Esophagus muscularis mucosa (tissue), 4 donors: ENCODE results near the genes OTOA and POLR3E.

GRCh38 chr16:21283275-21284228 is 5.5 kb upstream of the CRYM start:
- PRO-cap, result no peak
- RAMPAGE, long total RNA, 4 experiments, result no peak in any of the 4 experiments

DNA sequence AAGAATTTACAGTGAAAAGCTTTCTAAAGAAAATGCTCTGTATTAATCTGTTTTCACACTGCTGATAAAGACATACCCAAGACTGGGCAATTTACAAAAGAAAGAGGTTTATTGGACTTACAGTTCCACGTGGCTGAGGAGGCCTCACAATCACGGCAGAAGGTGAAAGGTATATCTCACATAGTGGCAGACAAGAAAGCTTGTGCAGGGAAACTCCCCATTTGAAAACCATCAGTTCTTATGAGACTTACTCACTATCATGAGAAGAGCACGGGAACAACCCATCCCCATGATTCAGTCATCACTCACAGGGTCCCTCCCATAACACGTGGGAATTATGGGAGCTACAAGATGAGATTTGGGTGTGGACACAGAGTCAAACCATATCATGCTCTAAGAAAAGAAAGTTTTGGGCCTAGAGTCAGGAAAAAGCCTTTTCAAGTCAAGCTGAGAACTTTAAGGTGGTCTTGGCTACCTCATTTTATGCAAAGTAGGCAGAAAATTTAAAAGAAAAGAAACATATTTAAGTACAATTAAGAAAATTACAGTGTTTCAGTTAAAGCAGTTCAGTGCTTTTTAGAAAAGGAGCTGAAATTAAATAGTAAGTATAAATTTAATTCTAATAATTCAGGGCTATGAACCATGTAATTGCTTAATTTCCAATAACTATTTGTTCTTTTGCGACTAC is 24.9 kb upstream of the CRYM start:
- PRO-cap, result unidirectional peak, minus-strand start at position 233 of the sequence
- RAMPAGE, long total RNA, 4 experiments, result no peak in any of the 4 experiments

DNA sequence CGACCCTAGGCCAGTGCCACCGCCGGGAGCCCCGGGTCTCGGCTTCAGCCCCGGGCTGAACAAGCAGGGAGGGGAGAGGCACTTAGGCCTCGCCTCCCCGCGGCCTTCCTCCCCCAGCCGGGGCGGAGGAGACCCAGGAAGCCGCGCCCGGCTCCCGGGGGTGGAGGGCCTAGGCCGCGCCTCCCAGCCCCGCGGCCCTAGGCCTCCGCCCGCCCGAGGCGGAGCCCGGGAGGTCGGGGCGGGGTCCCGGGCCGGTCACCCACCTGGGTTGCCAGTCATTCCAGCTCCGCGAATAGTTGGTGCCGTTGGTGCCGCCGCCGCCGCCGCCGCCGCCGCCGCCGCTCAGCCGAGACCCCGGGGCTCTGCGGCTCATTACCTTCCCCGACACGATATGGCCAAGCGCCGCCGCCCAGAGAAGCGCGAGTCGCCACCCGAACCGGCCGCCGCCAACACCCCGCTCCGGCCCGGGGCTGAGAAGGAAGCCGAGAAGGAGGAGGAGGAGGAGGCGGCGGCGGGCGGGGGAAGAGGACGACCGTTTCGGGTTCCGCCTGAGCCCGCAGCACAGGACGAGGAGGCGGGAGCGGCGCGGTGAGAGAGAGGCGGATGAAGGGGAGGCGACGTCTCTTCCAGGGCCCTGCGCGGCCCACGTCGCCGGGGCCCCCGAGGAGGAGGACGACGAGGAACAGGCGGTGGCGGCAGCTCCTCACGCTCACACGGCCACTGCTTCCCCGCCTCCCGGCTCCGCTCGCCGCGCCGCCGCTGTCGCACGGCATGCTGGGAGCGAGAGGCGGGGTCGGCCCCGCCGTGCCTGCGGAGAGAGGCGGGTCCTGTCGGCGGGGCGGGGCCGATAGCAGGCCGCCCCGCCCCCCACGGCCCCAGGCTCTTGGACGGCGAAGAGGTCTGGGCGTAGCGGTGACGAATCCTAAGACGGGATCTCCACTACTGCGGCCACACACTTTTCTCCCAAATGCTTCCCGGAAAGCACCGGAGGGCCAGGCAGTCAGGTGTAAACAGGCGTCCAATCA is 97.6 kb upstream of the METTL9 start:
- PRO-cap, result unidirectional peak, plus-strand start at position 136 of the sequence; bidirectional peak, plus-strand start at position 295 of the sequence, minus-strand start at position 171 of the sequence; unidirectional peak, minus-strand start at position 453 of the sequence; bidirectional peak, plus-strand start at position 925 of the sequence, minus-strand start at position 747 of the sequence
- RAMPAGE, long total RNA, 4 experiments, result start-site peak on the minus strand in 2 of 4 experiments, centred at positions 740 to 751 of the sequence, 178 to 653 reads per replicate

- PRO-cap, result no peak
- RAMPAGE, long total RNA, 4 experiments, result no peak in any of the 4 experiments
These were observed 55.8 kb upstream of the METTL9 start for GRCh38 chr16:21543606-21543910.

DNA sequence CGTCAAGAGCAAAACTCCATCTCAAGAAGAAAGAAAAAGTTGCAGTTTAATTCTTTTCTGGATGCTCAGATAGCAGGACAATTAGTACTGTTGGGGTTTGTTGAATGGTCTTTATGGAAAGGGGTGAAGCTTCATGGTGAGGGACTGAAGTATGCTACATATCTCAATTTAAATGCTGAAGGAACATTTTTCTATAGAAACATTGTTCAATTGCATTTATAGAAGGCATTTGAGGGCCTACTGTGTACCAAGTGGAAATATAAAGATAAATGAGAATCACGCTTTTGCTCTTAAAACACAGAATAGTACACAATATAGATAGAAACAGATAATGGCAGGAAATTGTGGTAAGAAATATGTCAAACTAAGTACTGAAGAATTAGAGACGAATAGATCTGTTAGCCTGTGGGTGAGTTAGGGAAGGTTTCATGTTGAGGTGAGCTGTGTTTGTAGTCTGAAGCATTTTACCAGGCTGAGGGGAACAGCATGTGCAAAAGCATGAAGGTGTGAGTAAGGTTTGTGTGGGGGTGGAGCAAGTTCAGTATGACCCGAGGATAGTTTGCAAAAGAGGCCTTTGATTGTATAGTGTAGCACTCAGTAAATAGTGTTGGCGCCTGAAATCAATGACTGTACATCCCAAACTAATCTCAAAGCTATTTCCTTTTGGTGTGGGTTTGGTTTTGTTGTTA is 14.0 kb downstream of the IGSF6 start:
- PRO-cap, result no peak
- RAMPAGE, long total RNA, 4 experiments, result no peak in any of the 4 experiments

DNA sequence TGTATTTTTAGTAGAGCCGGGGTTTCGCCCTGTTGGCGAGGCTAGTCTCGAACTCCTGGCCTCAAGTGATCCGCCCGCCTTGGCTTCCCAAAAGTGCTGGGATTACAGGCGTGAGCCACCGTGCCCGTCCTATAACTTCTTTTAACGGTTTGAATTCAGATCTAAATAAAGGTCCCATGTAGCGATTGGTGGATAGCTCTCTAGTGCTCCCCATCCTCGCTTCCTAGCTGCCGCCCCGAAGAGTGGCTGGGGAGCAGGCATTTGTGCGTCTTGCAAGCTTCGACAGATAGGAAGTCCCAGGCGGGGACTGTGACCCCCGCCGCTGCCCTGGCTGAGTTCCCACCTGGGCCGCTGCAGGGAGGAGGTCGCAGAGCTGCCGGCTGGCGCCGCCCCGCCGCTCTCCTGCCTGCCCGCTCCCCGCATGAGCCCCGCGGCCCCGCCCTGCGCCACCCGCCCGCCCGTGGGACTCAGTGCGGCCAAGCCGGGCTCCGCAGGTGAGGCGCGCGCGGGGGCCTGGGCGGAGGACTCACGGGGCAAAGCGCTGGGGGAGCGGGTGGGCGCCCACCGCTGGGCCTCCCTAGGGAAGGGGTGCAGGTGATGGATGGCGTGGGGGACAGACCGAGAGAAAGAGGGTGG is at the start of gene OTOA:
Gene OTOA (plus strand): TSS at position 230 of the 636 bp plus-strand sequence.
- PRO-cap, result no peak
- RAMPAGE, long total RNA, 4 experiments, result no peak in any of the 4 experiments

GRCh38 chr16:21835727-21836040 is 21.9 kb downstream of the NPIPB4 start:
- PRO-cap, result no peak
- RAMPAGE, long total RNA, 4 experiments, result no peak in any of the 4 experiments

- PRO-cap, result no peak
- RAMPAGE, long total RNA, 4 experiments, result no peak in any of the 4 experiments
These were observed 853 bp upstream of the UQCRC2 start for GRCh38 chr16:21952245-21952770.

GRCh38 chr16:22040755-22041666 is 33.1 kb downstream of the MOSMO start:
- PRO-cap, result no peak
- RAMPAGE, long total RNA, 4 experiments, result no peak in any of the 4 experiments

GRCh38 chr16:22191726-22192726 is 14.1 kb upstream of the EEF2K start:
- PRO-cap, result bidirectional peak, plus-strand start at chr16:22192498, minus-strand start at chr16:22192364
- RAMPAGE, long total RNA, 4 experiments, result no peak in any of the 4 experiments

DNA sequence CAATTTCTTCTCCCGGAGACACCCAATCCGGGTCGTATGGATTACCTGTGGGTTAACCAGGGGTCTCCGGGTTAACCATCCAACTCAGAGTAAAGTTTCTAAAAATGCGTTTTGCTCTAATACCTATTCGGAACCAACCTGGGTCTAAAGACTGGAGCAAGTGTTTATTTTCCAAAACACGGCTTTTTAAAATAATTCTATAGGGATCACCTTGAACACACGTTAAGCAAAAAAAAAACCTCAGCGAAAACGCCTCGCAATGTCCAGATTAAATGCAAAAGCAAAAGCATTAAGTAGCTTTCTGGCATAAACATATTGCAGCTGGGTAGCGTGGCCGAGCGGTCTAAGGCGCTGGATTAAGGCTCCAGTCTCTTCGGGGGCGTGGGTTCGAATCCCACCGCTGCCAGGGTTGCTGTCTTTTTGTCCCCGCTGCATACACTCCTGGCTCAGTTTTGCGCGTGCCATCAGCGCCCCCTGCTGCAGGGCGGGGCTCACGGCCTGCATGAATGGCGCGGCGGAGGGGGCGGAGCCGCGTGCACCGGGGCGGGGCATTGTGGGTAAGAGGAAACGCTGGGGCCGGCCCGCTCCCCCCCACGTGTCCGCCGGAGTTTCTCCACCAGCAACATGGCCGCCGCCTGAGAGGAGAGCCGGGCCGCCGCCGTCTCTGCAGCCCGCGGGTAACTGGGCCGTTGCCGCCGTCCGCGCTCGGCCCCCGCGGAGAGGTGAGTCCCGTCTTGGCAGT is at the start of gene POLR3E:
Gene POLR3E (plus strand): TSS at position 594 of the 742 bp plus-strand sequence.
- PRO-cap, result unidirectional peak, plus-strand start at position 596 of the sequence
- RAMPAGE, long total RNA, 4 experiments, result start-site peak on the plus strand in 4 of 4 experiments, centred at positions 596 to 612 of the sequence, 88 to 509 reads per replicate

DNA sequence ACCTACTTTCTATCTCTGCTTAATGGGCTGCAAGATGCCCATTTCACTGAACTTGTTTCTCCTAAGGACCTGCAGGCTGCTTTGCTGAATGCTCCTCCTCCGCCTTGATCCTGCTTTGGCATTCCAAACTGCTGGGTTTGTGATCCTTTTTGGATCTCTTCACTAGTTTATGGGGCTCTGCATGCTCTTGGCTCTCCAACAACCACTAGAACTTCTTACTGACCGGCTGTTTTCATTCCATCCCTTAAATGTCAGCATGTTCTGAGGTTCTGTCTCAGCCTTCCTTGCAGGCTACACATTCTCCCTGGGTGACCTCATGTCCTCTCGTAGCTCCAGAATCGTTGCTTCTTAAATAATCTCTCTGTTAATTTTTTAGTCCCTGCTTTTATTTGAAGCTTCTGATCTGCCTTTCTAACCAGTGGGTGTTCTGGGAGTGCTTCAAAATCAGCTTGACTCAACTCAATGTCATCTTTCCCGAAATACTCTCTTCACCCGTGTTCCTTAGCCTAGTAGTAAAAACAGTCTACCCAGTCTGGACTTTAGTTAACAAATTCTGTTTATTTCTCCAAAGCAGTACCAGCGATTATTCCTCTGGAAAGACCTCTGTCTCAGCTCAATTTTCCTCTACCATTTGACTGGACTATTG is 119.0 kb upstream of the HS3ST2 start:
- PRO-cap, result bidirectional peak, plus-strand start at position 418 of the sequence, minus-strand start at position 117 of the sequence
- RAMPAGE, long total RNA, 4 experiments, result no peak in any of the 4 experiments

GRCh38 chr16:23058238-23058624 is 91.0 kb downstream of the USP31 start:
- PRO-cap, result no peak
- RAMPAGE, long total RNA, 4 experiments, result no peak in any of the 4 experiments

DNA sequence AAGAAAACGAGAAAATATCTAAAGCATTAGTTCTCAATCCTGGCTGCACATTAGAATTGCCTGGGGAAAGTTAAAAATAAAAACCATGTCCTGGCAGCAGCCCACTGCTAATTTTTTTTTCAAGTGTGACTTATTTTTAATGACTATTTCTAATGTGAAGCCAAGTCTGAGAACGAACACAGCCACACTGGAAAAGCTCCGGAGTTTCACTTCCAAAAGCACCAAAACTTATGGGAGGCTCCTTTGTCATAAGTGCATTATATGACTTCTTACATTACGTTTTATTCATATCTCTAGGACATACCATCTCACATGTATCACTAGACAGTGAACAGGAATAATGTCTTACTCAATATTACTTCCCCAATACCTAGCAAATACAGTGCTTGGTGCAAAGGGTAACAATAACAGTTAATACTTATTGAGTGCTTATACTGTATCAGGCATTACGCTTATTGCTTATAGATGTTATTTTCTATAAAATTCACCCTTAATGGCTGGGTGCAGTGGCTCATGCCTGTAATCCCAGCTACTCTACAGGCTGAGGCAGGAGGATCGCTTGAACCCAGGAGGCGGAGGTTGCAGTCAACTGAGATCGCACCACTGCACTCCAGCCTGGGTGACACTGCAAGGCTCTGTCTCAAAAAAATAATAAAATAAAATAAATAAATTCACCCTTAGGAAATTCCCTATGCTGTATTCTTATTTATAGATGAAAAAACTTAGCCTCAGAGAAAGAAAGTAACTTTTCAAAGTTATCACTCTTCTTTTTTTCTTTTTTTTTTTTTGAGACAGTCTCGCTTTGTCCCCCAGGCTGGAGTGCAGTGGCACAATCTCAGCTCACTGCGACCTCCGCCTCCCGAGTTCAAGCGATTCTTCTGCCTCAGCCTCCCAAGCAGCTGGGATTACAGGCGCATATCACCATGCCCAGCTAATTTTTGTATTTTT is 30.6 kb downstream of the USP31 start:
- PRO-cap, result unidirectional peak, plus-strand start at position 152 of the sequence
- RAMPAGE, long total RNA, 4 experiments, result no peak in any of the 4 experiments

GRCh38 chr16:23131042-23131519 is 18.2 kb downstream of the USP31 start:
- PRO-cap, result no peak
- RAMPAGE, long total RNA, 4 experiments, result no peak in any of the 4 experiments

DNA sequence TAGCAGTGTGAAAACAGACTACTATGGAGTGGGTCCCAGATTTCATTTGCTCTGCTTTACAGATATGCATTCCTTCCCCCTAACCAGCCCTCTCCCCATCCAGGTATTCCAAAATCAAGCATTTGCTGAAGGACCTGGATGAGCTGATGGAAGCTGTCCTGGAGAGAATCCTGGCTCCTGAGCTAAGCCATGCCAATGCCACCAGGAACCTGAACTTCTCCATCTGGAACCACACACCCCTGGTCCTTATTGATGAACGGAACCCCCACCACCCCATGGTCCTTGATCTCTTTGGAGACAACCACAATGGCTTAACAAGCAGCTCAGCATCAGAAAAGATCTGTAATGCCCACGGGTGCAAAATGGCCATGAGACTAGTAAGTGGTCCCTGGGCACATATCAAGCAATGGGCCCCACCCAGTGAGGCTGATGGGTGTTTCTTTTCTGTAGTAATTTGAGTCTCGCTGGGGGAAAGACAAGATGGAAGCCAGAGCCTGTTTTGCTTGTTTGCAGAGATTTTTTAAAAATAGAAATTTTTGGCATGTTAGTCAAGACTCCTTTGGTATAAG is 50.7 kb downstream of the SCNN1B start:
- PRO-cap, result no peak
- RAMPAGE, long total RNA, 4 experiments, result no peak in any of the 4 experiments

DNA sequence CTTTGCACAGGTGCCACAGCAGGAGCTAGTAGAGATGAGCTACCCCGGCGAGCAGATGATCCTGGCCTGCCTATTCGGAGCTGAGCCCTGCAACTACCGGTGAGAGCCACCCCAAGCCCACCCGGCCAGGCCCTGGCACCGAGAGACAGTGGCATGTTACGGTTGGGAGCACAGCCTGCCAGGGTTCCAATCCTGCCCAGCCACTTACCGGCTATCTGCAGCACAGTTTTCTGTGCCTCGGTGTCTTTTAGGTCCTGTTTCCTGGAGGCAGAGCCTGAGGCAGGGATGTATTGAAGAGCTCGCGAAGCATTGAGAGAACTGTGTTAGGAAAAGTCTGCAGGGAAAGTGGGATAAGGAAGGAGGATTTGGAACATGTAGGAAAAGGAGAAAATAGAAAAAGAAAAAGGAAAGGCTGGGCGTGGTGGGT is 53.3 kb downstream of the SCNN1B start:
- PRO-cap, result no peak
- RAMPAGE, long total RNA, 4 experiments, result no peak in any of the 4 experiments

DNA sequence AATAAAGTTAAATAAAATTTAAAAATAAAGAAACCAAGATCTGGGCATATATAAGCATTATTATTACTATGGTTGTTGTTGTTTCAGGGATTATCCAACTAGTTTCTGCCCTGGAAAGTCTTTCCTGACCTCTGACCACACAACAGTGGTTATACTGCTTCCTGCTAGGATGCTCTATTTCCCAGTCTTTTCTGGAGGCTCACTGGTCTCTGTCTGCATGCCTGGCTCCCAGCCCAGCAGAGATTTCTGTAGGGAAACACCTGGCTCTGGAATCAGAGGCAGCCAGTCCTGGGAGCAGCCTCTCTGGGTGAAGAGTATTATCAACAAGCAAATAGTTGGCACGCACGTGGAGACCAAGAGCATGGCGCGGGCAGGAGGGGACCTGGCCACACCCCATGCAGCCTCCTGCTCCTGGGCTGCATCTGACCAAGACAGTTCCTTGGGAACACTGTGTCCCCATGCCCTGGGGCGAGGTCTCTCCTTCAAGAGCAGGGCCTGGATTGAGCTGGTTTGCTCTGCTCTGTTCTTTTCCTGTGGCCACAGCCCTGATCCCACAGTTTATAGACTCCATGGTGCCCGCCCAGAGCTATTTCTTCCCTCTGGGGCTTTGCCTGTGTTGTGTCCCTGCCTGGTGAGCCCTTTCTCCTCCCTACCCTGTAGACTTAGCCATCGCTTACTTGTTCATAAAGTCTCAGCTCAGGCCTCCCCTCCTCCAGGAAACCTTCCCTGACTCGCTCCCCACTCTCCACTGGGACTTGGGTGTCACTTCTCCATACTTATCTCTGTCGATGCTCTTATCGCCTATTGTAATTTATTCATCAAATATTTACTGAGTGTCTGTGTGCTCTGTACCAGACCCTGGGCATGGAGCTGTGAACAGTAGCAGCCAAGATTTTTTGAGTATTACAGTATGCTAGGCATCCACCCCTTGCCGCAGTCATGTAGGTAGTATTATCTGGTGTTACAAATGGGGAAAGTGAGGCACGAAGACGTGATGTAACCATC is 60.5 kb downstream of the SCNN1B start:
- PRO-cap, result unidirectional peak, plus-strand start at position 485 of the sequence
- RAMPAGE, long total RNA, 4 experiments, result no peak in any of the 4 experiments

- PRO-cap, result no peak
- RAMPAGE, long total RNA, 4 experiments, result no peak in any of the 4 experiments
These were observed 6.3 kb downstream of the GGA2 start for GRCh38 chr16:23504013-23504458.

GRCh38 chr16:23516609-23517227 is 6.4 kb upstream of the GGA2 start:
- PRO-cap, result no peak
- RAMPAGE, long total RNA, 4 experiments, result no peak in any of the 4 experiments